LHCN-M2 (cell line): ENCODE data around the genes OR6N1, PIGM and CASQ1.

DNA sequence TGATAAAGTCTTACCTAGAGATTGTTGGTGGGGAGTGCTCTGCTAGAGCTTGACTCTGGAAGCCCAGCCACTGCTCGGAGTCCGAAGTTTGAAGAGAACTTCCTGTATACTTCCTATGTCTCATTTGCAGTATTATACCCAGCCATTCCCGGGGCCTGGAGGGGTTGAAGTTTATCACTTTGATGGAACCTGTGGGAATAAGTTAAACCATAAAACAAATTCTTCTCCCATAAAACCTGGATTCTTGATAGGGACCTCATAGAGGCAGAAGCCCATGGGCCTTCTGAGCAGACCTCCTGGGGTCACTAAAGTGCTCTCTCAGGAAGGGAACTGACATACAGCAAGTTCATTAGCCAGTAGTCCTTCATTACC is at the start of gene OR6N1:
Gene OR6N1 (minus strand): TSS at position 189 of the 372 bp plus-strand sequence.
- RAMPAGE, long total RNA, result no peak

DNA sequence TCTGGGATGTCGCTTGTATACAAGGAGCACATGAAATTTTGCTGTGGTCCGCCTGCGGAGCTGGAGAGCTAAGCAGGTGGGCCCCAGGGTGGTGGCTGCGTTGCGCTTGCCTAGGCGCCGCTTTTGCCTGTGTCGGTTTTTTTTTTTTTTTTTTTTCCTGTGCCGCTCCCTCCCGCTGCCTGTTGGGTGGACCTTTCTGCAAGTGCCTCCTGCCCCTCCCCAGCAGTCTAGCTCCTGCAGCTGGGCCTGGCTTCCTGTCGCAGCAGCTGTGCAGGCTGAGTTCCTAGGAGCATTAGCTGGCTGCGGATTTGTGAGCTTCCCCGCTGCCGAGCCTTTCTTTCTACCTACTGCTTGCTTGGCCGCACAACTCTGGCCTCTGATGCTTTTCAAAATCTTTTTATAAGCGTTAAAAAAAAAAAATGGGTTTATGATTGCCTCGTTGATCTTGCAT is 20.6 kb downstream of the PYHIN1 start:
- RAMPAGE, long total RNA, result no peak

DNA sequence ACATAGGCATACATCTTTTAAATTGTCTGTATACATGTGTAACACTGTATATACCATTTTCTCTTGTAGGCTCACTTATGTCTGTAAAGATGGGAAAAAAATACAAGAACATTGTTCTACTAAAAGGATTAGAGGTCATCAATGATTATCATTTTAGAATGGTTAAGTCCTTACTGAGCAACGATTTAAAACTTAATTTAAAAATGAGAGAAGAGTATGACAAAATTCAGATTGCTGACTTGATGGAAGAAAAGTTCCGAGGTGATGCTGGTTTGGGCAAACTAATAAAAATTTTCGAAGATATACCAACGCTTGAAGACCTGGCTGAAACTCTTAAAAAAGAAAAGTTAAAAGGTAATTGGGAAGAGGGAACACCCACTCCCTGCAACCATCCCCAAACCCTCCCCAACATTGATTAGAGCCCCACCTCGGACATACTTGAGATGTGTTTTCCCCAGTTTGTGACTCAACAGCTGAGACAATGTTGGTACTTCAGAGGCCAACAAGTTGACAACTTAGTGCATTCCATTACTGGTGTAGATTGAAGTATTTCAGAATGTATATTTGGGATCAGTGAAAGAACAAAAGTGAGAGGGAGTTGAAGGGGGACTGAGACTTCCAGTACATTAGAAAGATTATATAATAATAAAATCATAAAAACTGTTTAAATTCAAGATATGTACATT is 5.0 kb downstream of the IFI16 start:
- RAMPAGE, long total RNA, result no peak

GRCh38 chr1:159020012-159020586 is 10.4 kb downstream of the IFI16 start:
- RAMPAGE, long total RNA, result no peak

DNA sequence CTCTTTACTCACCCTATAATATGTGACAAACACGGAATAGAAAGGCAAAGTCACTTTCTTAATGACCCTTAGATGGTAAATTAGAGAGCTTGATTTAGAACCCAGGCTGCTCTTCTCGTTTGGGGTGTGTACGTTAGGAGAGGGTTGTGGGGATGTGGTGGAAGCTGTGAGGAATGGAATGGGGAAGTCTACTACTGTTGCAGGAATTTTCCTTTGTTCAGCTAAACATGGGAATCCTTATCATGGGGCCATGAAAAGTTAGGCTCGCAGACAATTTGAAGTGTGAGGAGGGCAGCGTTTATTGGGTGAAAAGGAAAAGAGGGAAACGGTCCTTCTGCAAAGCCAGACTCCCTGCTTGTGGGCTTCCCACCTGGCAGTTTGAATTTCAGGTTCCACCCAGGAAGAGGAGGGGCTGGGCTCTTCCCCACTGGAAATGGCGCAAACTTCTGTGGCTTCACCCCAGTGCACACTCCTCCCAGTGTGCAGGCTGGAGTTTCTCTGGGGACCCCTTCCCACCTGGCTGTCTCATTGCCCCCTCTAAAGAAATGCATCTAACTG is 20.6 kb downstream of the AIM2 start:
- RAMPAGE, long total RNA, result no peak

DNA sequence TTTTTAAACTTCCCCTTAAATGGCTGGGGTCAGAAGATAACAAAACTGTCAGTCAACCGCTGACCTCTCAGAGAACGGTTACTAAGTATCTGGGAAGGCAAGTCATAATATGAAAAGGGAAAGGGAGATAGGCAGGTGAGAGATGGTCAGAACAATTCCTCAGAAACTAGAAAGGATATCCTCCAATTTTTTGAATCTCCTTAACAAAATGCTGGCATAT is 20.6 kb upstream of the OR10J5 start:
- RAMPAGE, long total RNA, result no peak

- RAMPAGE, long total RNA, result no peak
Measured at GRCh38 chr1:159921142-159921643, 4.1 kb downstream of the TAGLN2 start.

DNA sequence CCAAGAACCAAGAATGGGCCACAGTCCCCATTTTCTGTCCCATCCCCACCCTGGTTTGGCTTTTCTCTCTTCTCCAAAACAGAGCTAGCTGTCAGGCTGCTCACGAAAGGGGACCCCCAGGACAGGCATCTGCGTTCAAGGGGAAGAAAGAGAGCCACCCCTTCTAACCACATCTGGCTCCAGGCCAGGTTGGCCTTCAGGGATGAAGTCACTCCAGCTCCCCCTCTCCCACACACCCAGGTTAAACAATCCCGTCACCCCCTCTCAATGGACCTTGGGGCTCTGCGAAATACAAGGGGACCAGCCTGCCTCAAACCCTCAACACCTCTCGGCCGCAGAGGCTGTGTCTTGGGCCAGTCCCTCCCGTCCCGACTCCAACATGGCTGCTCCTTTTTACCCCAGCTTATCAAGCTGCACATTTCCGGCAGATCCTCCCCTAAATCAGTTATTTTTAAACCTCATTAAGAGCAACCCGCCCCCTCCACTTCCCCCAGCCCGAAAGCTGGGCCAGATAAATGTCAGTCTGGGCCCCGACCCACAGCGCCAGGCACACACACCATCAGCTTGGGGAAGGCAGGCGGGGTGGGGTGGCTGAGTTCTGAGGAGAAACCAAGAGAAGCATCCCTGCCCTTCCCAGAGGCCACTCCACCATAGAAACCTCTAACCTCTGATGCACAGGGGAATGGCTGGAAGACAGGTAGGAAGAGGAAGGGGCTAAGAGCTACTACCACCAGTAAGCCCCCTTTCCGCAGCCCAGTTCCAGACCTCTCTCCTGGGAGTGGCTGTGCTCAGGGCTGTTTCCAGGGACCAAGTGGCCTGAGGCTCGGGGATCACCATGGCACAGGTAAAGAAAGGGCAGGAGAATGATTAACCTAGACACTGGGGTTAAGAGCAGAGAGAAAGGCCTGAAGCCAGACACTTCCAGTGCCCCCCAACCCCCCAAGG is 3.2 kb downstream of the TAGLN2 start:
- RAMPAGE, long total RNA, result no peak

DNA sequence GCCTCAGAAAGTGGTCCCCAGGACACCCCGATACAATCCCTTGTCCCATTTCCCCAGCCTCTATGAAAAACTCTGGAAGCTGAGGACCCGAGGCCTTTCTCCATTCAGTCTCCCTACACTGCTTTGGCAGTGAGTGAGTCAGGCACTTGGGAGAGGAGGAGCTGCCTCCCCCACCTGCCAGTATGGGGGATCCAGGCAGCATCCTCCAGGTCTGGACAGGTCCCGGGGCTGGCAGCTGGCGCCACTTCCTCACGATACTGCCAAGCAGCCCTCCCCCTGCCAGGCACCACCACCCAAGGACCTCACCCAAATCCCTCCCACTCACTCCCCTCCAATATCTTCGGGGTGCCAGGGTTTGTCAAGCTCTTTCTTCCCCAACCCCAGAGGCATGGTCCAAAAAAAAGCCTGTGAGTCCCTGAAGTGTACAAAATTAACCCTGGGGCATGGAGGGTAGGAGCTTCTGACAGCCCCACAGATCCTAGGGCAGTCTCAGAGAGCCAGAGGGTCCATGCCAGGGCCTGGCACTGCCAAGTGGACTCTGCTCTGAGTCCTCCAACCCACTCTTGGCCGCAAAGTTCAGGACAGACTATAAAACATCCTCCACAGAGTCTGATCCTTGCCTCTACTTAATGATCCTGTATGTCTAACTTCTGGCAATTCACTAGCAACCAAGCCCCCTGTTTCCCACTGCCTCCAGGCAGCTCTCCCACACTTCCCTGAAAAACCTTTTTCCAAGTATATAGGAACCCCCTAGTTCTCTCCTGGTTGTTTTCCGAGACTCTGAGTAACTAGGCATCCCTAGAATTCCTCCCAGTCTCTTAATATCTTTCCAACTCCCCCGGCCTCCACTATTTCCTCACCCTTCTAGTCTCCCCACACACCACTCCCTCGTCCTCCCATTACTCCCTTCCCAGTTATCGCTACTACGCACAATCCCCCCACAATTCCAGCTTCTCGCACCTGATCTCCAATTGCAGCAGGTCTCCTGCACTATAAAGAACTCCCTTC is 931 bp downstream of the IGSF9 start:
- RAMPAGE, long total RNA, result no peak

DNA sequence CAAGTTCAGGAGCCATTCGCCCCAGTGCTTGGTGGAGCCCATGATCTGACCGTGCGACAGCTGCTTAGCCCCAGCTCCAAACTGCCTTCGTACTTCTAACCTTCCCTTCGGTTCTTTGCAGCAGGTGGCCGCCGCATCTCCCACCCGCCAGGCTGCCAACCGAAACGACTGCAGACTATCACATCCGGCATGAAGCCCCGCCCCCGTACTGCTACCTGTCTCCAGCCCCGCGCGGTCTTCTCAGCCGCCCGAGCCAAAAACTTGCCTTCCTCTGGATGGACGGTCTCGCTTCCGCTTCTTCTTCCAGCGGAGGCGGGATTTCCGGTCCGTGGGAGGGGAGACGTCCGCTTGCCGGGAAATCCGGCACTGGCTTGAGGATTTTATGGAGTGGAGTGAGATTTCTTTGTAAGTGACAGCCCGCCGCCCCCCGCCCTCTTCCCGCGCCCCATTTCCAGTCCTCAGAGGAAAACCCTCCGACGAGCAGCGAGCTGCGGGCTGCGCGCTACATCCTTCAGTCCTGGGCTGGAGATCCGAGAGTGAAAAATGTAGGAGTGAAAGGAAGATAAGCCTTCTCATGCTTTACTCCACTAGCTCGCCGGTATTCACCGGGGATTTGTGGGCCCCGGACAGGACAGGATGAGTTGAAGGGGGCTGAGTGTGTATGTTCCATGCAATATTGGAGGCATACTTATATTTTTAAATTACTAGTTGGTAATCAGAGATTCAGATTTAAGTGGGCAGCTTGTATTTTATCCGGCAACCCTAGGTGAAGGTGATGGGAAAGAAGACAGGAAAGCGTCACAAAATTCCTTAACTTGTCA is at the start of gene PIGM:
Gene PIGM (minus strand): TSS at position 293 of the 821 bp plus-strand sequence.
- RAMPAGE, long total RNA, result no peak

GRCh38 chr1:160068171-160068658 is 1.7 kb downstream of the KCNJ10 start:
- RAMPAGE, long total RNA, result no peak

GRCh38 chr1:160096504-160097182 is 1.8 kb downstream of the IGSF8 start:
- RAMPAGE, long total RNA, result no peak

DNA sequence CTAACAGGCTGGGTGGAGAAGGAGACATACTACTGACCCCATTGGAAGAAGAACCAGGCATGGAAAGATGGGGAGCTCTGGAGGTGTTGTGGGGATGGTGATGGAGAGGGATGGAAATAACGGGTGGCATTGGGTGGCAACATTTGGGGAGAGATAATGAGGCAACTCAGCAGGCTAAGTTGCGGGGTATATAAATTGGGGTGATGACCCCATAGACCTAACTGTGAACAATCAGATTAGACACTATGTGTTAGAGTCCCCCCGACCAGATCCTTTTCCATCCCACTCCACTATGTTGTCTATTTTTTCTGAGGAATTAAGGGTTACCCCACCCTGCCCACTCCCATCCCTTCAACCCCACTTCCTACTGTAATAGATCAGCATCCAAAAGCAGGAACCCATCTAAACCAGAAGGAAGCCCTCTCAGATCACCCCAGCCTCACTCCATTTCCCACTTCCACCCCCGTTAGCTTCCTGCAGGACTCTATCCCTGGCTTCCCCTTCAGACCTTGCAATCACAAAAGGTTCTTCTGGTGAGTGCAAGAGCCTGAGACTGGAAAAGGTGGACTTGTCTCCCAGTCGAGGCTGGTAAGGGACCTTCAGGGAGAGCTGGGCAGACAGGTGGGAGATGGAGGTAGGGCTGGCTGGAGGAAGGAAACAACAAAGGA is 10.0 kb upstream of the ATP1A4 start:
- RAMPAGE, long total RNA, result no peak

- RAMPAGE, long total RNA, result no peak
Measured at GRCh38 chr1:160189878-160190905, at the start of gene CASQ1. Gene CASQ1, plus strand, starts transcription at chr1:160190575.

GRCh38 chr1:160205653-160206403 is 644 bp downstream of the PEA15 start:
- RAMPAGE, long total RNA, result no peak

- RAMPAGE, long total RNA, result no peak
Measured at GRCh38 chr1:160289324-160290385, 4.7 kb upstream of the PEX19 start.

- RAMPAGE, long total RNA, result no peak
Measured at GRCh38 chr1:160444037-160444409, 43.7 kb downstream of the VANGL2 start.

DNA sequence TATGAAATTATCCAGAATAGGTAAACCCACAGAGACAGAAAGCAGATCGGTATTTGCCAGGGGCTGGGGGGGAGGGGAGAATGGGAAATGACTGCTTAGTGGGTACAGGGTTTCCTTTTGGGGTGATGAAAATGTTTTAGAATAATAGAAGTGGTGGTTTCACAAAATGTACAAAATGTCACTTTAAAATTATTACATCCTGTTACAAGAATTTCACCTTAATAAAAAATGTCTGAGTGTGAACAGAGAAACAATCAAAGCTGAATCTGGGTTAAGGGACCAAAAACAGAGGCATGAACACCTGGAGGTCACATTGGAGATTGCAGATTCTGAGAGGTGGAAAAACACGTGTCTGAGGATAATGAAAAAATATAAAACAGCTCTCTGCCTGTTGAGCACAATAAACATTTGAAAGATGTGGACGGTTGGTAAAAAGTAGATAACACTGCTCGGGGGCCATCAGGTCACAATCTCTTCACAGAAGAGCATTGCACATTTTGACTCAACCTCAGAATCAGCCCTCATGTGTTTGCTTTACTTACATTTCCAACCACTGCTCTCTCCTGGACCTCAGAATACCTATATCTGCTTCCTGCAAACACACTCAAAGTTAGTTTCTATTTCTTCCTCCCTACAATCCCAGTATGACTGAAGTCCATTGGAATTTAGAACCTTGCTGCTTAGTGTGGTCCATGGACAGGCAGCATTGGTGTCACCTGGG is 3.2 kb downstream of the SLAMF6 start:
- RAMPAGE, long total RNA, result no peak

DNA sequence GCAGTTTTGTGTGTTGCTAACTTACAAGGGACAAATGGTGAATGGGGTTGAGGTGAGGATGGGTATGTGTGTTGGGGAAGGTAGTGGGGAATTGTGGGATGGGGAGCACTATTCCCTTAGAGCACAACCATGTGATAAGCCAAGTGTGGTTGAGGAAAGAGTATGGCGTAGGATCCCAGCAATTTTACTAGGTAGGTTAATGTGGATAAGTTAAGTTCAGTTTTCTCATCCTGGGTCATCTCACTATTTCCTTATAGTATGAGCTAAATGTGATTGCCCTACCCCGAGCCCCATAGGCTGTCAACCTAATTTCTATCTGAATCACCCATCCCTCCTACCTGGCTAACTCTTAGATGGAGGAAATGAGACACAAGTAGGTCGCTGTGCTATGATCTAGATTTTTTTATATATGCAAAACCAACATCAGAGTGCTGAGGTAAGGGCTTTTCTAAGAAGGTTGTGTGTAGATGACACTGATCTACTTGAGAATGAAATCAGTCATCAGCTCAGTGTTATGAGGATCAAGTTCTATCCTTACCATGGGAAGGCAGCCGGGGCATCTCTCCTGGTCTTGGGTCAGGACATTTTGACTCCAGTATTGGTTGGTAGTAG is 23.8 kb downstream of the SLAMF1 start:
- RAMPAGE, long total RNA, result no peak

DNA sequence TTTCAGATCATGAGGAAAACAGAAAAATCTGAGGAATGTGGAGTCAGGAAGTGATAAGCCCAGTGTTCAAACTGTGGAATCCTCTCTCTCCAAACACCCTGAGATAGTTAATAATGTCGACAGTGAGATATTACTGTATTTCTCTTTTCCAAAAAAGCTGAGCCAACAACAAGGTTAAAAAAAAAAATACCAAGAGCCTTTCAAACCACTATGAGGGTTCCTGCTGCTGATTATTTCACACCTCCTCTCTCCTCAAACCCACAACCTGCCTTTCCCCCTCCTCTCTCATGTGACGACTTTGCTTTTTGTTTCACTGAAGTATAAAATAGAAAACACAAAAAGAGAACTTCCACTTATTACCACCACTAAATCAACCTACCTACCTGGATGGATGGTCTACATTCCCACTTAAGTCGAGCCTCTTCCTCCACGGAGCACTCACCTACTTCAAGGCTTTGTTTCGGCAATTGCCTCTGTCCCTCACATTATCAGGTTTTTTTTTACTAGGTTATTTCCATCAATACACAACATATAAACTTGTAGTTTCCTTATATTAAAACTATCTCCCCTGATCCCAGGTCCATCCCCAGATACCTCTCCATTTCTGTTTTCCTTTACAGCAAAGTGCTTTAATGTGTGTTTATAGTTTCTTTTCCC is 8.7 kb downstream of the SLAMF1 start:
- RAMPAGE, long total RNA, result no peak